ENCODE measurements around a stretch of chr4.

- PRO-cap = no peak
Observed at GRCh38 chr4:185716952-185717338, 95.0 kb downstream of the SORBS2 start.

DNA sequence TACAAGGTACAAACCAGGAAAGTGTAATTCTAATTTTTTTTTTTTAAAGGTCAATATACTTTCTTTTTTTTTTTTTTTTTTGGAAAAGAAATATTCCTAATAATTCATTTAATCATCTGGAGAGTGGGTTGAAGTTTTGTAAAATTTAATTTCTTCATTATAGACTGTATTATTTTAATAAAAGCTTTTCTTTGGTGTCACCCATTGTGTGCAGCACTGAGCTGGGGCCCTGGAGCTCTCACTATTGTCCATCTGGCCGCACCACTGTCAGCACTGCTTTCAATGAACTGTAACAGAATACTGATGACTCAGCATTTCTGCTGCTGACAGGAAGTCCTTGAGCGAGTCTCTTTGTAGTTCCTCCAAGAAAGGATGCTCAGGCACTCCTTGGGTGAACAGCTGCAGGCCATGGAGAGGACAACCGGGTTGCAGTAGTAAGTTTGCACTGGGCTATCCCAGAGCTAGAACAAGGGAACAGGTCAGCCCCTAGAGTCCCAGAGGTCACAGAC is 81.7 kb downstream of the SORBS2 start:
- PRO-cap = no peak

DNA sequence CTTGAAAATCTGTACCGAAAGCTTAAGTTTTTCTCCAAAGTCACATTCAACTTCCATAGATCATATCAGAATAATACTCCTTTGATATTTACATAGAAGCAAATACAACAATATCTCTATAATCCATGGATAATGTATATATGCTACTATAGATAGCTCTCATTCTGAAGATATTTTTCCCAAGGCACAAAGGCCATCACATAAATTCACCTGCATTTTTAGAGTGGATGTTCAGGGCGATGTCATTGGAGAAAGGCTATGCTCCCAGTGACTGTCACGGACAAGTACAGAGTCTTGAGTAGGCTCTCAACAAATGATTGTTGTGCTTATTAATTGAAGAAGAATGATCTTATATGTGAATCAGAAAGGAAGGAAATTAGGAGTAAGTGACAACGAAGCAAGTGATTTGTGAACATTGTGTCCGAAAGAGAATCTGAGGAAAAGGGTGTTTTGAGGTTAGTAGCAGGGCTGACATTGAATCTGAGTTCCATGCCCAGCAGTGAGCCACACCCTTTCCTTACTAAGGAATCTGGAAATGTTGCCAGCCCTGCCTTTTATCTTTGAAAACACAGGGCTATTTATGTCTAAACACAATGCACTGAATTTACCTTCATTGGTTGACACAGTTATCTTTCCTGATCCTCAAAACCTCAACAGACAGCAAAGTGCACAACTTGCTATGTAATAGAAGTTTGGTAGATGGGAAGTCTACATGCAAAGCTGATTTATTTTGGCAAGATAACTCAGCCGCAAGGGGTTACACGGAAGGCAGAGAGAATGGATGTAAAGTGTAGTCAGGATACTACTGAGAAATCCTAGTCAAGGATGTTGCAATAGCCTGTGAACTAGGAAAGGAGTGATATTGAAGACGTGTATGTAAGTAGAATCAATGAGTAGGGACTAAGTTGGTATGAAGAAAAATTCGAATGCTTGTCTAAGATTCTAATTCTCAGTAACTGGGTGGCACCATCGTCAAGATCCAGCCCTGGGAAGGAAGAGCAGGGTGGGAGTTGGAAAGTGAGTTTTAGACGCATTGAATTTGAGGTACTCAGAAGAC is 50.4 kb downstream of the SORBS2 start:
- PRO-cap = no peak

DNA sequence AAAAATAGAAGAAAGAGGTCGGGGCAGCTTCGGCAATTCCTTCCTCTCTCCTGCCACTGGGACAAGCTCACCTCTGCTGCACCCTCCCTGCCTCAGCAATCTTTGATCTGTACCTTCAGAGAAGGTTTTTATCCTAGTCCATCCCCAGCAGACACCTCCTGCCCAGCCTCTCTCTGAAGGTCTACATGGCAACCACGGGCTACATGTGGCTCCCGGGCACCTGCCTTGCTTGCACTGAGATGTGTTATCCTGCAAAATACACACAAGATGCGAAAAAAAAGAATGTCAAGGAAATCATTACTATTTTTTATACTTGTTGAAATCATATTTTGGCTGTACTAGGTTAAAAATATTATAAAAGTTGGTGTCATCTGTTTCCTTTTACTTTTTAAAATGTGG is 16.7 kb downstream of the SORBS2 start:
- PRO-cap = no peak

DNA sequence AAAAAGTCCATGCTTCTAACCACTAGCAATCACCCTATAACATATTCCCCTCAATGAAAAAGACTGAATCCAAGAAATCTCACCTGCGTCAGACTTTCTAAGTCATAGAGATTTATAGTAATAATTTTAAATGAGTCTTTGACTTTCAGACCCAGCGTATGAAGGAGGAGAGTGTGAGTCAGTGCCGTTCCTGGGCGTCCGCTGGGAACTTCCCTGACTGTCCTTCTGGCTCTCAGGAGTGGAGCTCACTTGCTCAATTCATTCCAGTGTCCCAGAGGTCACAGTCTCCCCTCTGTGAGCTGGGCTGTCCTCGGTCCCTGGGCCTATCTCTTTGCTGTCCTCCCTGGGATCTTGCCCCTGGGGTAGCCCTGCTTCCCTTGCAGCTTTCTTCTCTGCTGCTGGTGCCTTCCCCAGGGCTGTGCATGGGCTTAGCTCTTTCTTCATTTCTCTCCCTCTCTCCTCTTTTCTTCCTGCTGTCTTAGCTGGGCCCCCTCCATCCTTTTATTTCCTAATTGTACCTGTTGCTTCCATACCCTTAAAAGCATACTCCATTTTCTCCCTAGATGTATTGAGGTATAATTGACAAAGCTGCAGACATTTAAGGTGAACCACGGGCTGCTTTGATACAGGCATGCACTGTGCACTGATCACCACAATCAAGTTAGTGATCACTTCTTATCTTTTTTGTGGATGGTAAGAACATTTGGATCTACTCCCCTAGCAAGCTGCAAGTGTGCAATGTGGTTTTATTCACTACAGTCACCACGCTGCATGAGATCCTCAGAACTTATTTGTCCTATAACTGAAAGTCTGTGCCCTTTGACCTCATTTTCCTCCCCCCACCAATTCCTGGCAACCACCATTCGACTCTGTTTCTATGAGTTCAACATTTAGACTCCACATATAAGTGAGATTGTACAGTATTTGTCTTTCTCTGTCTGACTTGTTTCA is 11.5 kb downstream of the SORBS2 start:
- PRO-cap = no peak

- PRO-cap = no peak
Observed at GRCh38 chr4:185812840-185813576, 1.0 kb upstream of the SORBS2 start.

- PRO-cap = unidirectional peak, plus-strand start at chr4:185820570
Observed at GRCh38 chr4:185820480-185821129, 8.6 kb upstream of the SORBS2 start.

DNA sequence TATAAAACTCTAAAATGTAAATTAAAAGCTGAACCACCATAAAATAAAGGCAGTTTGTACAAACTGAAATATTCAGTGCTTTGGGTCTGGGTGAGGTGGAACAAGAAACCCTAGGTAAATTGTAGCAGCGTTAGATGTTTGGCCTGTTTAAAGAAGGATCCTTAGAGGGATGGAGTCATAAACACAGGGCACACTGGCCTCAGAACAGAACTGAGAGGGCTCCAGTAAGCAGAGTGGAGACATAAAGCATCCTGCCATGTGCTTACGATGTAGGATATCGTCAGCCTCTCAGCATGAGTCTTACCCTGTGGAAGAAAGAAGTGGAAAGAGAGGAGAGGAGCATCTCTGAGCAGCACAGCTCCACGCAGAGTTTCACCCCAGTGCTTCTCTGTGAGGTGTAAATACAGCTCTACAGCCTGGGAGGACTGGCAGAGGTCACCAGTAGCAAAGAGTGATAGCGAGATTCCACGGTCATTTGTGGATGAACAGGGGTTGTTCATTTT is 27.7 kb upstream of the SORBS2 start:
- PRO-cap = no peak

DNA sequence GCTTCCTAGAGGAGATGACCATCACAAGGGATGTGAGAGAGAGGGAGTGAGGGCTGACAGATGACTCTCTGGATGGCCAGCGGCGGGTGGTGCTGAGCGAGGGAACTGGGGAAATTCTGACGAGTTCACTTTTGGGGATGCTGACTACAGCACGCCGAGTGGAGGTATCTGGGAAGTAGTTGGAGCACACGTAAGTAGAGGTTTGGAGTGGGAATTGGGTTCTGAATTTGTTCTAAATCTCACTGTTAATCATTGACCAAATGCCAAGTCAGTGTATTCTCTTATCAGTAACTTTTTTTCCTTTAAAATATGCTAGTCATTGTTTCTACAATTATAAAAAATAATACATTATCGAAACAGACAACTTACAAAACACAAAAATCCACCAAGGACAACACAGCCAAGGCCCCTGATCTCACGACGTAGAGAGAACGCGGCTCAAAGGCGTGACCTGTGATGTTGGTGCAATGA is 22.4 kb upstream of the CYP4V2 start:
- PRO-cap = no peak

DNA sequence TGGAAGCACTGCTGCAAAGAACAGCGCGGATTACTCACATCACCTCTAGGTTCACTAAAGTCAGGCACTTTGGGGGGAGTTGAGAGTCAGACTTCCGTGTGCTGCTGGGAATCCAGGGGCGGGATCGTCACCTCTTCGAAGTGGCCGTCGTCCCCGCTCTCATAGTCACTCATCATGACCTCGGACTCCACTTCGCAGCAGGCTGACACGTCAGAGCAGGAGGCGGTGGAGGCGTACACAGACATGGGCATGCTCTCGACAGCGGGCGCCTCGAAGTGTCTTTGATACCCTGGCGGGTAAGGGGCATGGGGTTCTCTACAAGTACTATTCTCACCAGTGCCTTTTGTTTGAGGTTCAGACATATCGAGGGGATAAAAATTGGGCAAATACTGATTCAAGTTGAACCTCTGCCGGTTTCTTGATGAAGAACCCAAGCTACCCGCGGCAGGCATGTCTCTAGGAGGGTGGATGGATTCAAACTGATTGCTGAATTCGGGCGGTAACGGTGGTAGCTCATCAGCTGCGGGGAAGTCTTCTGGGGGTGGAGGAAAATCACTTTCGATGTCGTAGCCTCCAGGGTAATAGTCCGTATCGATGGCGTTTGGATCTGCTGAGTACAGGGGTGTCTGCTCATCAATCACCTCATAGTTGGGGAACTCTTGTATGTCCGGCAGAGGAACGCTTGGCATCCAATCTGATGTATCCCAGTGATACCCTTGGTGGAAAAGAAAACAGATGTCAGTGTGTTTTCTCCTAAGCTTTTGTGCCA is 33.3 kb upstream of the MTNR1A start:
- PRO-cap = no peak

DNA sequence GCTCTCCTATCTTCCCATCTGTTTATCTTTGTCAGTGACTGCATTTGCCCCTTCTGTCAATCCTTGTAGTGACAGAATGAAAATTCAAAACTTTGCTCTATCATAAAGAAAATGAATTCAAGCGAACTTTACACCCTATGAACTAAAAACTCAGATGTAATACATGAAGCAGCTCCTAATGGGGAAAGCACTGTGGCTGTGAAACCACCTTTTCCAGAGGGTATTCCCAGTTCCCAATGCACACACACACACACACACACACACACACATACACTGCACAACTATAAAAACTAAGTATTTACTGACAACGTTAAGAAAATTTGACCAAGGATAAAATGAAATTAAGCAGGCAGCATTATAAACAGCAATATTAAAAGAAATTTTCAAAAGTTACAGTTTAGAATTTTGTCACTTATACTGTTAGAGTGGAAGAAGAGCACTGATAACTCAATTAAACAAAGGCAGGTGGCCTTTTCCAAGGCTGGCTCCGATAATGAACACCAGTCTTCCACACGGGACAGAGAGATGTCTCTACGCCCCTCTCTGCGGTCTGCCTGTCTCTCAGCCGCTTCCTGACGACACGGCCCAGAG is 83.1 kb upstream of the MTNR1A start:
- PRO-cap = no peak

- PRO-cap = unidirectional peak, minus-strand start at chr4:186669264
Observed at GRCh38 chr4:186668797-186669674, 54.6 kb downstream of the FAT1 start.

GRCh38 chr4:186851975-186852616 is 128.4 kb upstream of the FAT1 start:
- PRO-cap = no peak

GRCh38 chr4:186919233-186919992 is 195.8 kb upstream of the FAT1 start:
- PRO-cap = no peak

GRCh38 chr4:186936402-186937394 is 213.0 kb upstream of the FAT1 start:
- PRO-cap = no peak

GRCh38 chr4:187241628-187241949 is 517.9 kb upstream of the FAT1 start:
- PRO-cap = no peak

DNA sequence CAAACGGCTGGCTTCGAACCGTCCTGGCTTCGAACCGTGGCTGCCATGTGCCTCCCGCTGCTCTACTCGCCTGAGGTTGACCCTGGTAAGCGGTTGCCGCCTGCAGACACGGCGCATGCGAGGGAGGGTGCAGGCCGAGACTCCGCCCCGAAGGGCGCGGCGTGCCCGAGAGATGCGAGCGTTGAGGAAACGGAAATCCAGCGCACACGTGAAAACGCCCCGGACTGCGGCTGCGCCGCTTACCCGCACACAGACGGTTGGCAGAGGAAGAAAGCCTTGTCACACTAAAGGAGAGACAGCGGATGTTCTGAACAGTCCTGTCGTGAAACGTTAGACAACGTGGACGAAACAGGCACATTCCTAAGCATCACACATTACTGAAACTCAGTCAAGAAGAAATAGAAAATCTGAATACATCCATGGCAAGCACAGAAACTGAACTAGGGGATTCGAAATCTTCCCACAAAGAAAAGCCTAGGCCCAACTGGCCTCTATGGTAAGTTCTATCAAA is 382.0 kb upstream of the ZFP42 start:
- PRO-cap = no peak

GRCh38 chr4:188411830-188412556 is 272.8 kb downstream of the TRIML1 start:
- PRO-cap = no peak

GRCh38 chr4:188680055-188680532 is 540.9 kb downstream of the TRIML1 start:
- PRO-cap = no peak

- PRO-cap = no peak
Observed at GRCh38 chr4:190111352-190111858, 62.2 kb upstream of the DUX4 start.